ENCODE measurements around a stretch of chr15.

GRCh38 chr15:97706009-97706584 lies 254.4 kb upstream of the ARRDC4 start:
- RRBS = no CpG with 5 or more reads among the region's 3 CpGs

DNA sequence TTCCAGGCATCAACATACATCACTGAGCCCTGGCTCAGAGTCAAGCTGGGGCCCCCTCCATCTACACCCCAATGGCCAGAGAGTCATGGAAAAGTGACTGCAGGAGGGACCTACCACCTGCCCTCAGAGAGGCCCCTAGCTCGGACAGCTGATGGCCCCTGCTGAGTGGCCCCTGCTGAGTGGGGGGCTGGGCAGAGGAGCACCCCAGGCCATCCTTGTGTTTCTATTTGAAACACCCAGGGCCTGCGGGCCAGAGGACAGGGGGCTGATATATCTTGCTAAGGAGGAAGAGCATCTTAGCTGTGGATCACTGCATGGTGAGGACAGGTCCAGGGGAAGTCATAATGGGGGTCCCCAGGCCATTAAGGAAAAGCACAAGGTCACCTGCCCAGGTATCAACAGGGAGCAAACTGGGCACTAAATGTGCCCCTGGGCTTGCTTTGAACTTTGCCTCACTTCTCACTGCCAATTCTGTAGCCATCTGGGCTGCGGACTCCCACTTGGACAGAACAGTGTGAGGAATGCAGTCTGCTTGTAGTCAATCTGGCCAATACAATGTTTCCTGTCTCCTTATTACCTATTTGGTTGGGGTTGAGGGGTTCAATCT lies 21.1 kb downstream of the ARRDC4 start:
- RRBS = no CpG with 5 or more reads among the region's 3 CpGs

DNA sequence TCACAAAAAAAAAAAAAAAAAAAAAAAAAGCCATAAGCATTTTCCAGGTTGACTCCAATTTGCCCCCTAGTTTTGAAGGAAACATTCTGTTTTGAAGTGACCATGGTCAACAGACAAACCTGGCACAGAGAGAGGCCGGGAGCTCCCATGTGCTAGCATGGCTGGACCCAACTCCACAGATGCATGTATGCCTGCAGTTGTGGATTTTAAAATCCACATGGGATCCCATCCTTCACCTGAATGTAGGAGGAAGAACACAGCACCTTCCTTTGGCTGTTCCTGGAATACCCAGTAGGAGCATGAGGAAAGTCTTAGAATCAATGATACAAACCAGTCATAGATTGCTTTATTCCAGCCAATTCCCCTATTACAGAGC lies 39.6 kb downstream of the ARRDC4 start:
- RRBS = no CpG with 5 or more reads among the region's 1 CpG

DNA sequence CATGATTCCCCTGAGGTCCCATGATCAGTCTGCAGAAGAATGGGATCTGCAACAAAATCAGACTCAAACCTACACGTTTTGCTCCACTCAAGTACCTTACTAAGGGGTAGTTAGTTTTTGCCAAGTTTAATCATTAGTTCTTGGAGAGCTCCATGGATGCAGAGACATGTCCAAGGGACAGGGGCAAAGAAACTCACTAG lies 103.9 kb downstream of the ARRDC4 start:
- RRBS = no CpG with 5 or more reads among the region's 1 CpG

- RRBS = no CpG with 5 or more reads among the region's 5 CpGs
Measured at GRCh38 chr15:98160413-98160697, 199.9 kb downstream of the ARRDC4 start.

DNA sequence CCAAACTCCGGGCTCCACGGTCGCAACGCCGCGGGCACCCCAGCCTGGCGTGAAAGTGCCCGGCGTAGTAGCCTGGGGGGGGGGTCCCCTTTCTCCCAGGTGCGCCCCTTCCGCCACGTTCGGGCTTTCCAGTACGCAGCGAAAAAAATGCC lies 621 bp upstream of the IGF1R start:
- RRBS = 2% methylated on average over 8 of the region's 15 CpGs

DNA sequence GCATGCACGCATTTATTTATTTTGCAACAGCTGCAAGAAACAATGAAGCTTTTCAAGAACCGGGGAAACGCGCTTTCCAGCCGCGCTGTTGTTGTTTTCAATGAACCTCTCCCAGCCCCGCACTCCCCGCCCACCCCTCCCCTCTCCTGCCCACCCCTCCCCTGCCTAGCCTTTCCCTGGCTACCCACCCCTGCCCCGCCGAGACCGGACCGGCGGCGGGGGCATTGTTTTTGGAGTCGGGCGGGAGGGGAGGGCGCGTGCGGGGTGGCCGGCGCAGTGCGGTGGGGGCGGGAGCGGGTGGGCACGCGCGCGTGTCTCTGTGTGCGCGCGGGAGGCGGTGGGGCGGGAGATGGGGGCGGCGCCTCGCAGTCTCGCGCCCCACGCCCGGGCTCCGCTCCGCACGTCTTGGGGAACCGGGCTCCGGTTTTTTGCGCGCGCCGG lies 325 bp upstream of the IGF1R start:
- RRBS = under 1% methylated on average over 9 of the region's 49 CpGs

DNA sequence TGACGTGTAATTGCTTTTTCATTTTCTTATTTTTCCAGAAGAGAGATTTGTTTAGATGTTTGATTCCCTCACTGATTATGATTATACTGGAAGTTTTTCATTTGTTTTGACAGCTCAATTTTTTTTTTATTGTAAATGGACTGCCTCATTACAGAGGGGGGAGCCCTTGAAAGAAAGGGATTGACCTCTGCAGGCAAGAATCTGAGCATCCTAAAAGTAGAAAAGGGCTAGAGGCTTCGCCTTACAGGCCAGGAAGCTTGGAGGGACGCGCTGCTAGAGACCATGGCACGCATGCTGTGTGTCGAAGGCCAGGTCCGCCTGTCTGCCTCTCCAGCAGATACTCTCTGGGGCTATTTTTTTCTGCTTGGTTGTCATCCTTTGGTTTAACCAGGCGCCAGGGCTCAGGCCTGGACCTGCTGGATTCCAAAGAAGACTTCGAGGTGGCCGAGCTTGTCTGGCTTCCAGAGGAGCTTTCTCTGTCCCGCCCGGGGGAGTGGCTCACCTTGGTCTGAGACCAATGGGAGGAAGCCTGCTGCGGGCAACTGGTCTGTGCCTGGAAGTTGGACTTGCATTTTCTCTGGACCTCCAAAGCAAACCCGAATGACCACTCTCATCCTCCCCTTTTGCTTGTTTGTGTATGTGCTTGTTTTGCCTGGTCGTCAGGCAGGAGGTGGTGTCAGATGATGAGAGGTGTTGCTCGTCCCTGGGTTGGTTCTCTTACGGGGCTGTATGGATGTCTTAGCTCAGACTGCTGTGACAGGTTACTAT lies 19.1 kb downstream of the IGF1R start:
- RRBS = no CpG with 5 or more reads among the region's 17 CpGs

DNA sequence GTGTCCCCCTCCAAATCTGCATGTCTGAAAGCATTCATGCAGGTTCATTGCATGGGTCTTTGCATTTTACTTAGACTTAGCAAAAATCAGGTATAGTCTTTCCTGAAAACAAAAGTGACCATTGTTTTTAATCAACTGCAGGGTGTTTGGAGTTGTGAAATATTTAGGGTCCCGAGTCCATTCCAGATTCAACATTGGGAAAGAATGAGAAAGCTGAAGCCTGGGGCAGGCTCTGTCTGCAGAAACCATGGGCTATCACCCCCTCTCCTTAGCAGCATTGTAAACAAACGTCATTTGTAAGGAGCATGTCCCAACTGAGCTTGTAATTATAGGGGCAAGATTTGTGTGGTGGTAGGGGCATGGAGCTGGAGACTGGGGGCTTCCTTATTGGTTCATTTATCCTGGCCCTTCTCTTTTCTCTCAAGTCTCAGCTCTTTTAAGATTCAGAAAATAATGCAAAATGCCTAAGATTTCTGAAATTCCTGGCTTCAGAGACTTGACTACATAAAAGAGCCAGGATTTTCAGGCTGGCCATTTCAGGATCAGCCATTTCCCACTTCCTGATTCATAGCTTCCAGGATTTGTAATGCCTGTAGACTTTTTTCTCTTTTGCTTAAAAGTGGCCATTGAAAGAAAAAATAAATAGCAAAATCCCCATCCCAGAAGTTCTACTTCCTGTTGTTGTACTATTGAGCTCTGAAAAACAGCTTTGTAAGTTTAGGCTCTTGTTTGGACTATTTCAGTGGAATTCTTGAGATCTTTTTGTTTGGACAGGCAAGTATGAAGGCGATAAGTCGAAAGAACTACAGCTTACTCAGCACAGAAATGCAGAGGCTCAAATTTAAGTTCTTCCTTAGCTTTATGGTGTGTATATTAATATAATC lies 23.1 kb downstream of the IGF1R start:
- RRBS = no CpG with 5 or more reads among the region's 4 CpGs

- RRBS = no CpG with 5 or more reads among the region's 14 CpGs
Measured at GRCh38 chr15:98718283-98719369, 70.3 kb downstream of the IGF1R start.

- RRBS = no CpG with 5 or more reads among the region's 6 CpGs
Measured at GRCh38 chr15:98722518-98723112, 74.3 kb downstream of the IGF1R start.

GRCh38 chr15:98777232-98777944 lies 129.0 kb downstream of the IGF1R start:
- RRBS = no CpG with 5 or more reads among the region's 14 CpGs

DNA sequence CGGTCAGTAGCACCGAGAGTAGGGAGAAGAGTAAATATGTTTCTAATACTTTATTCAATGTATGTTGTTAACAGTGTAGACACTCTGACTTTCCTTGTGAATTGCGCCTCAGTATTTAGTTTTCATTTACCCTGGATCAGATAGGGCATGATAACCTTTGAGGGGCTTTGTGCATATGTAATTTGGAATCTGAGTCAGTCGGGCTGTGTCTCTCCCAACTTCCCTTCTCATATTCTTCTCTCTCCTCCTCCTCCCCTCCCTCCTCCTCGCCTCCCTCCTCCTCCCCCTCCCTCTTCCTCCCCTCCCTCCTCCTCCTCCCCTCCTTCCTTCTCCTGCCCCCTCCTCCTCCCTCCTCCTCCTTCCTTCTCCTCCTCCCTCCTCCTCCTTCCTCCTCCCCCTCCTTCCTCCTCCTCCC lies 162.5 kb downstream of the PGPEP1L start:
- RRBS = no CpG with 5 or more reads among the region's 5 CpGs

DNA sequence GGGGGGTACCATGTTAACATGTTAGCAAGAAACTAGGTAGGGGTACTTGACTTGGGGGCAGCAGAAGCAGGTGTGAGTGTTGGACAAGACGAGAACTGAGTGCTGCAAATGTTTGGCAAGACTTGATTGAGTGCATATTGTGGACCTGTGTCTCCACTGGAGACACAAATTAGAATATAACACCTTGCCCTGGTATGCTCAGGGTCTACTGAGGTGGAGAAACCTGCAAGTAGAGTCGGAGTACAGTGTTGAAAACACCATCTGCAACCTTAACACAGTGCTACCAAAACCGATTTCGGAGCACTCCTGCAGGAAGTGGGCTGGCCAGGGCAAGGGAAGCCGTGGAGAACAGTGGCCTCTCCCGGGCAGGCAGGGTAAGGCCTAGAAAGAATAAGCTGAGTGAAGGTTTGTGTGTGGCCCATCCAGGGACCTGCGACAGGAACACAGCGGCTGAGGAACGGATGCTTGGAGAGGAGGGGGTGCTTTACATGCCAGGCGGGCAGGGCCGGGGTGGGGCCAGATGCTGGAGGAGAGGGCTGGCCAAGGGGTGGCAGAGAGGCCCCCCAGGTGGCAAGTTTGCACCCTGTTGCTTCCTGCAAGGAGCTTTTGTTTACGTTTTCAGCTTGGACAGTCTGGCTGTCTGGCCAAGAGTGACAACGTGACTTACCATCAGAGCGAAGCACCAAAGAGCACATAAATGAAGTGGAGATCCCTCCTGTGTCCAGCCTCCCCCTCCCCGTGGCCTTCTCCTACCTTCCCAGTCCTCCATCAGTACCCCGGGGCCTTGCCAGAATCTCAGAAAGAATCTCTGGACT lies 156.6 kb downstream of the PGPEP1L start:
- RRBS = no CpG with 5 or more reads among the region's 16 CpGs

DNA sequence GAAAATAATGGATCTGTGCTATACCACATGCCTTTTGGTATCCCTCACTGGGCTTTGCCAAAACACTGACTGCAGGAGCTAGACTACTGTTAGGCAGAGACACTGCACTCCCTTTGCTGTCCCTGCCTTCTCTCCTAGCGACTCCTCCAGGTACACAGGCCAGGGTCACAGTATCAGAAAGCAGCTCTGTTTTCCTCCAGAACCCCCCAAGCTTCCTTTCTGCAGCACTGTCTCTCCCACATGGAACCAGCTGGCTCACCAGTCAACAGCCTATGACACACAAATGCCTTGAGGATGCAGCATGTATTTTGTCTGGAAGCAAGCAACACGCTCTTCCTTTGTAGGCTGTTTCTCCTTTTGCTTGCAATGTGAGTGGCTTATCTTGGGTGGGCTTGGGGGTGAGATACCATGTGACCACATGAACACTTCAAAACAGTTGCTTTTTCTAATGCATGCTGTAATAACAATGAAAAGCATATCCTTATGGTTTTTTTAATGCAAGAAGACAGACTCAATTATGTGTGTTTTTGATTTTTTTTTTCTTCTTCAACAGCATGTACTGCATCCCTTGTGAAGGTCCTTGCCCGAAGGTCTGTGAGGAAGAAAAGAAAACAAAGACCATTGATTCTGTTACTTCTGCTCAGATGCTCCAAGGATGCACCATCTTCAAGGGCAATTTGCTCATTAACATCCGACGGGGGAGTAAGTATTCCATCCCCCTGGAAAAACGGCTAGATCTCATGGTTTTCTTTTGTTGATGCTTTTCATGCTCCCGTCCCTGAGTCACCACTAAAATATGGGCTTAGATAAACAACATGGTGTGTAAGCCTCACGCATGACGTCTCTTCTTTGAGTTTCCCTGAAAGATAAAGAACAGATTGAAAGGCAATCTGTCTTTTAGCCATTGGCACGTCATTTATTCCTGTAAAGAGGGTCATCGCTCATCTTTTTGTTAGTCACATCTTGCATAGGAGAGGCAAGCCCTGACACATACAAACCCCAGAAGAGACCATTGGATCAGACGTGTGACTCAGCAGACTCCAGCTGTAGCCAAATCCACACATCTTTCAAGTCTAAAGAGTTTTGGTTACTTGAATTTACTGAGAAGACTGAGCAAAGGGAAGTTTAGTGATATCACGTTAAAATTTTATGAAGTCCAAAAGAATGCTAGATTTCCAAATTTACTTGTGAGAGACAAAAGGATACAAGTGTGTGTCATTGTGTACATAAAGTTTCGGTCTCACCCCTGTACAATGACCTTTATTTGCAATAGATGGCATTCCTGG lies 110.9 kb downstream of the PGPEP1L start:
- RRBS = no CpG with 5 or more reads among the region's 14 CpGs

- RRBS = 96% methylated on average over 5 of the region's 14 CpGs
Measured at GRCh38 chr15:98939069-98939618, 68.4 kb downstream of the PGPEP1L start.

DNA sequence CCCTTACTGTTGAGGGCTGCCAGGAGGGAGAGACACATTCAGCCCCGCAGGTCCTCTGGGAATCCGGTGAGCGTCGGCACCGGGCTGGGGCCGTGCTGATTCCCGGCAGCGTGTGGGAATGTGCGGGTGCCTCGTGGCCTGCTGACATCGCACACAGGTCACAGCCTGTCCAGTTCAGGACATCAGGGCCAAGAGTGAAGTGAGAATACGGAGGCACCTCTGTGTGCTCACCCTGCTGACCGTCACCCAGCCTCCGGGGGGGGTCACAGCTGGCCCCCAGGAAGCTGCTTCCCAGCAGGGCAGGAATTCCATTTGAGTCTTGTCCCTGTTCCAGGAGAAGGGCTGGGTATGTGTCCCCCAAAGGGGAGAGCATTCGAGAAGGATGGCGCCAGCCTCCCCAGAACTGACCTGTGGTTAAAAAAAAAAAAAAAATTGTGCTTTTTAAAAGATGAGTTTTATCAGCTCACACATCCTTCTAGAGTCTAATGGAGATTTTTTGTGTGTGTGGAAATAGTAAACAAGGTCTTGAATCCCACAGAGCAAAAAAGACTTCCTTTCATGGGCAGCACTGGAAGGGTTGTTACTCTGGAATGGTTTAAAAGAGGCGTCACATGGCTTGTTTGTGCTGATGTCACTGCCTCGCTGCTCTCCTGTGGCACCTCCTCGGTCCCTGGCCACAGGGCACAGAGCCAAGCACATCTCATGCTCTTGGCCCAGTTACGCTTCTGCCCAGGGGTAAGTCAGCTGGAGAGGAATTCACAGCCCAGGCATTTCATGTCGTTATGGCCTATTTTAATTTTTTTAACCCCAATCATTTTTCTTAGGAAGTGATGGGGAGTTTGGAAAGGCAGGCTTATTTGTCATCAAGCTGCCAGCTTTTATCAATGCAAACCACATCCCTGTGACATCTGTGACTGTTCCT lies 53.4 kb downstream of the PGPEP1L start:
- RRBS = no CpG with 5 or more reads among the region's 21 CpGs

- RRBS = over 99% methylated on average over 5 of the region's 18 CpGs
Measured at GRCh38 chr15:98959186-98959889, 48.3 kb downstream of the PGPEP1L start.

DNA sequence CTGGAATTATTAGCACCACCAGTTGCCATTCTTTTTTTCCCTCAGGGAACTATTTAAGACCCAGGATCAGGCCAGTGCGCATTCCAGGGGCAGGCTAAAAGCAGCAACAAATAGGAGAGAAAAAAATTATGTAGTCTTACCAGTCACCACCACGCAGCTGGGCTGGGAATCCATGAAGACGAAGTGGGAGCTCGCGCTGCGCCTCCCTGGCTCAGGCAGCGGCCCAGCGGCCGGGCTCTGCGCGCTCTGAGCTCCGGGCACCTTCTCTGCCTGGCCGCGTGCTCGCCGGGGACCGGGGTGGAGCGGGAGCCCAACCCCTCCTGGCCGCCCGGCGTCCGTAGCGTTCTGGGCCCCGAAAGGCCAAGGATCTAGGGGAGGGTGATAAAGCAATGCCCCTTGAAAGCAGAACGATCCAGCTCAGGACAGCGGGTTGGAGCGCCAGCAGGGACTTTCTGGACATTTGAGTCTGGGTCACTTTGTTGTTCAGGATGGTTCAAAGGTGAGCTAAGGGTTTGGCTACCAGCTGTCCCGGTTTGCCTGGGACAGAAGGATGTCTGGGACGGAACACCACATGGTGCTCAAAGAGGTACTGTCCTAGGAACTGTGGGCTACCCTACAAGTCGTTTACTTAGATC lies 2.2 kb downstream of the PGPEP1L start:
- RRBS = 78% methylated on average over 3 of the region's 30 CpGs

- RRBS = no CpG with 5 or more reads among the region's 14 CpGs
Measured at GRCh38 chr15:99106421-99107110, 1.7 kb downstream of the SYNM start.